Esophagus muscularis mucosa (tissue), 4 donors: ENCODE measurements around the gene CD7.

- PRO-cap, result no peak
- RAMPAGE, long total RNA, 4 experiments, result start-site peak on the minus strand in 2 of 4 experiments, at chr17:82317525-82317585 at its widest, 10 to 20 reads per replicate
Observed at GRCh38 chr17:82317373-82318039, at the start of gene CD7. TSS of gene CD7 (minus strand) at chr17:82317608.

- PRO-cap, result no peak
- RAMPAGE, long total RNA, 4 experiments, result no peak in any of the 4 experiments
Observed at GRCh38 chr17:82327948-82328297, 5.6 kb downstream of the SECTM1 start.

- PRO-cap, result no peak
- RAMPAGE, long total RNA, 4 experiments, result no peak in any of the 4 experiments
Observed at GRCh38 chr17:82330414-82330783, 3.2 kb downstream of the SECTM1 start.

DNA sequence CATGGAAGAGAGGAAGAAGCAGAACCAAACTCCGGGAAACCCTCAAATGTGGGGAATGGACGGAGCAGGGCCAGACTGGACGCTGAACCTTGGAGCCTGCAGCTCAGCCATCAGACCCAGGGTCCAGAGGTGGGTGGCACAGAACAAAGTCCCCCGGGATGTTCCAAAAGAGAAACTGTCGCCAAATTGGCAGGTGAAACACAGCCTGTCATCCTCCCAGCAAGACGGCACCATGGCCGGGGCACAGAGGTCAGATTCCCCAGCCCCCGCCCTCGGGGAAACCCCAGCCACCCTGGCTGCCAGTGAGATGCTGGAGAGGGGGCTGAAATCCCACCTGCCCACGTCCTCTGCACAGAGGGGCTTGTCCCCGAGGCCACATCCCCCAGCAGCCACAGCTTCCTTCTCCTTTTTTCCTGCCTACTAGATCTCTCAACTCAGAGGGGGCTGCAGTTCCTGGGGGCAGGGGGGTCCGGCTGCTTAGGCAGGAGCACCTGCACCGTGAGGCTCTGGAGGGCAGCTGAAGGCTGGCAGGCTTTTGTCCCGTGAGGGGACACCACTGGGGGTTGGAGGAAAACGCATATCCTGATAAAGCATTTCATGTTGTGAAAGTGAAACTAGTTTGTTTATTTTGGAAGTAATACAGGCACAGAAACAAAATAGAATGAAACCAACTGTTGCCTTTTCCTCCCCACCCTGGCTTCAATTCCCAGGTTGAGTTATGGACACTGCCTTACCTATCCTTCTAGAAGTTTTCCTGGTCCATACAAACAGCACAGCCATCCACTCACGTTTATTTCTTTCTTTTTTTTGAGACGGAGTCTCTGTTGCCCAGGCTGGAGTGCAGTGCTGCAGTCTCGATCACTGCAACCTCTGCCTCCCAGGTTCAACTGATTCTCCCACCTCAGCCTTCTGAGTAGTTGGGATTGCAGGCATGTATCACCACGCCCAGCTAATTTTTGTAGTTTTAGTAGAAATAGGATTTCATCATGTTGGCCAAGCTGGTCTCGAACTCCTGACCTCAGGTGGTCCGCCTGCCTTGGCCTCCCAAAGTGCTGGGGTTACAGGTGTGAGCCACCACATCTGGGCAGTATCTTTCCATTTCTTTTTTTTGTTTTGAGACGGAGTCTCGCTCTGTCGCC is 1.4 kb upstream of the SECTM1 start:
- PRO-cap, result no peak
- RAMPAGE, long total RNA, 4 experiments, result no peak in any of the 4 experiments

GRCh38 chr17:82367720-82368012 is 3.9 kb upstream of the UTS2R start:
- PRO-cap, result no peak
- RAMPAGE, long total RNA, 4 experiments, result no peak in any of the 4 experiments

DNA sequence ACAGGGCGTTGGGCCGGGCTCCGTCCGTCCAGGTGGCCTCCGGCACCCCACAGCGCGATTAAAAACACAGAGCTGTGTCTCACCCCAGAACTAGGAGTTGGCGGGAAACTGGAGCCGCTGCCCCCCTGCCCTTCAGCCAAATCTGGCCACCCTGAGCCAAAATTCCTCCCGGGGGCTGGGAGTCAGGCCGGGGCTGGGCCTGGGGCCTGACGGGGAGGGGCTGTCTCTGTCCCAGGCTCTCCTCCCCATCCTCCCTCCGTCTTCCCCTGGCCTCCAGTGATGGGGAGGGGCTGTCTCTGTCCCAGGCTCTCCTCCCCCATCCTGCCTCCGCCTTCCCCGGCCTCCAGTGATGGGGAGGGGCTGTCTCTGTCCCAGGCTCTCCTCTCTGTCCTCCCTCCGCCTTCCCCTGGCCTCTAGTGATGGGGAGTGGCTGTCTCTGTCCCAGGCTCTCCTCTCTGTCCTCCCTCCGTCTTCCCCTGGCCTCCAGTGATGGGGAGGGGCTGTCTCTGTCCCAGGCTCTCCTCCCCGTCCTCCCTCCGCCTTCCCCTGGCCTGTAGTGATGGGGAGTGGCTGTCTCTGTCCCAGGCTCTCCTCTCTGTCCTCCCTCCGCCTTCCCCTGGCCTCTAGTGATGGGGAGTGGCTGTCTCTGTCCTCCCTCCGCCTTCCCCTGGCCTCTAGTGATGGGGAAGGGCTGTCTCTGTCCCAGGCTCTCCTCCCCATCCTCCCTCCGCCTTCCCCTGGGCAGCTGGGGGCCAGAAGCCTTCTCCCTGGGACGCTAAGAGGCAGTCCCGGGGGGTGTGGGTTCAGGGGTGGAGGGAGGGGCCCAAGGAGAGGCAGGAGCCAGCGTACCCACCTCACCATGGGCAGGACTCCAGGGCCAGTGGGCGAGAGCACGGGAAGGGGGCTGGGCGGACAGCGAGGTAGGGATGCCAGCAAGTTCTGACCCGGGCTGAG is 14.5 kb downstream of the UTS2R start:
- PRO-cap, result no peak
- RAMPAGE, long total RNA, 4 experiments, result no peak in any of the 4 experiments

DNA sequence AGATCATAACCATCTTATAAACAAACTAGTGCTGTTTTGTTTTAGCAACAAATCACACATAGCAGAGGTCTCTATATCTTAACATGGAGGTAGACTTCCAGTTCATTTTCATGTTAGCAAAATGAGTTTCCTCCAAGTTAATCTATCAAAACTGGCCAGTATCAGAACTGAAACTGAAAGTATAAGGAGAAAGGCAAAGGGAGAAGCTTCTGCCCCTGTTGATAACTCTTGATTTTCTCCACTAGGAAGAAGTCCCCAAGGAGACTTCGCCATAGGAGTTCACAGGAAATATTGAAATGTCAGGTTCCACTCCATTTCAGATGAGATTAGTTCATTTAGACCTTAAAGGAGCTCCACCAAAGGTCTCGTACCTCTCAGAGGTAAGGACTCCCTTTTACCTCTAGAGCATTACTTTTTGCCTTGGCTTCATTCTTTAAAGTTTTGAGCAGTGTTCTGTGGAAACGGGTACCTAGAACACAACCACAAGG is 1.2 kb upstream of the OGFOD3 start:
- PRO-cap, result no peak
- RAMPAGE, long total RNA, 4 experiments, result no peak in any of the 4 experiments

DNA sequence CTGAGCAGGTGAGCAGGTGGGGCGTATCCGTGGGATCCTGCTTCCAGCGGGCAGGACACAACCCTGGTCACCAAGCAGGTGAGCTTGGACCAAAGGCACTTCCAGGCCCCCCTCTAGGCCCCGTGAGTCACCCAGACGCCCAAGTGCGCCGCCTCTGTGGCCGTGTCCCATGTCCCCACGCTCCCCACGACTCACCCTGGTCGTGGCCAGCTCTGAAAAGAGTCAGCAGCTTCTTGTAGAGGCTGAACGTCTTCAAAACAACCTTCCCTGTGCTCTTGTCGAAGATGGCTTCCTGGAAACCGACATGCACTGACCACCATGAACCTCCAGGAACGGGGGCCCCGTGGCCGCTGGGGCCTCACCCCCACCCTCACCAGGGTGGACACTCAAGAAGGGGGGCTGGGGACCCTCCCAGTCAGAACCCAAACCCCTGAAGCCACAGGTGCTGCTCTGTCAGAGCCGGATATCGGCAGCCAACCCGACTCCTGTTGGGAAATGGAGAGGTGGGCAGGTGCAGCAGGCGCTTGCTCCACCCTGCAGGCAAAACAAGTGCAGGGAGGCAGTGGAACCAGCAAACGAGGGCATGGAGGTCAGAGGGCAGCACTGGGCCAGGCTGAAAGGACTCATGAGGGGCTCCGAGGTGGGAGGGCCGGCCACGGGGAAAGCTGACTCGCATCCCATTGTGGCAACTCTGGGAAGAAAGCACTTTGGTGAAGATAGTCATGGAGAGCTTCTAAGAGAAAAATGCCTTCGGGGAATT is 4.7 kb downstream of the CYBC1 start:
- PRO-cap, result no peak
- RAMPAGE, long total RNA, 4 experiments, result no peak in any of the 4 experiments

DNA sequence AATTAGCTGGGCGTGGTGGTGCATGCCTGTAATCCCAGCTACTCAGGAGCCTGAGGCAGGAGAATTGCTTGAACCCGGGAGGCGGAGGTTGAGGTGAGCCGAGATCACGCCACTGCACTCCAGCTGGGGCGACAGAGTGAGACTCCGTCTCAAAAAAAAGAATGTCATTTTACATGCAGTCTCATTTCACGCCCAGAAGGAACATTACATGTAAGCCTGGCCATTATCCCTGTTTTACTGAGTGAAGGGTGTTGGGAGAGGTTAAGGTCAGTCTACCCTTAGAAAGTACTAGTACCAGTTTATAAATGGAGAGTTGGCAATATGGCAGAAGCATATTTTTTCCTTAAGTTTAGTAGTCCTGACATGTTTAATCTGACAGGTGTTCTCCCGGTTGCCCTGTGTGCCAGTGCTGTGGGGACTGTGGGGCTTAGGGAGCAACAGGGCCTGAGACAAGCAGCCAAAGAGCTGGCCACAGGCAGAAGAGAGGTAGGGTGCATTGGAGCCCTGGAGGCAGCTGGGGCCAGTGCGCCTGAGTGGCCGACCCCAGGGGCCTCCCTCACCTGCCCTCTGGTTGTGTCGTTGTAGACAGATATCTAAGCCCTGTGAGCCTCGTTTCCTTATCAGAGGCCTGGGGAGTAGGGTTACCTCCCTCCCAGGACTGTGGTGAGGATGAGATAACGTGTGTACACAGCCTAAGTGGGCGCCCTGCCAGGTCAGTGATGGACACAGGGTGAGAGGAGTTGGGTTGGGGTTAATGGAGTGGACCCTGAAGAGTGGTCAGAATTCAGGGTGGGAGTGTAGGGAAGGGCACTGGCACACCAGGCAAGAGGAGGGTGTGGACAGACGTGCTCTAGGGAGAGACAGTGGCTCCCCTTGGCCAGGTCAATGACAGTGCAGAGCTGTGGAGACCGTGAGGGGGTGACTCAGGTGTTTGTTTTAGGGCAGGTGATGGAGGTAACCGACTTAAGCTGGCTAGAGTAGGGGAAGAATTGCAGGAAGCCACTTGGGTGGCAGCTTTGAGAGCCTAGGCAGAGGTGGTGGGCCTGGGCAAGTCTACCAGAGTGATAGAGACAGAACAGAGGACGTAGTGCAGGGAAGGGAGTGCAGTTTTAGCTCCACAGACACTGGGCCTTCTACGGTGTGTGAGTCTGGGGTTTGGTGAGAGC is 3.3 kb downstream of the NARF start:
- PRO-cap, result no peak
- RAMPAGE, long total RNA, 4 experiments, result no peak in any of the 4 experiments

DNA sequence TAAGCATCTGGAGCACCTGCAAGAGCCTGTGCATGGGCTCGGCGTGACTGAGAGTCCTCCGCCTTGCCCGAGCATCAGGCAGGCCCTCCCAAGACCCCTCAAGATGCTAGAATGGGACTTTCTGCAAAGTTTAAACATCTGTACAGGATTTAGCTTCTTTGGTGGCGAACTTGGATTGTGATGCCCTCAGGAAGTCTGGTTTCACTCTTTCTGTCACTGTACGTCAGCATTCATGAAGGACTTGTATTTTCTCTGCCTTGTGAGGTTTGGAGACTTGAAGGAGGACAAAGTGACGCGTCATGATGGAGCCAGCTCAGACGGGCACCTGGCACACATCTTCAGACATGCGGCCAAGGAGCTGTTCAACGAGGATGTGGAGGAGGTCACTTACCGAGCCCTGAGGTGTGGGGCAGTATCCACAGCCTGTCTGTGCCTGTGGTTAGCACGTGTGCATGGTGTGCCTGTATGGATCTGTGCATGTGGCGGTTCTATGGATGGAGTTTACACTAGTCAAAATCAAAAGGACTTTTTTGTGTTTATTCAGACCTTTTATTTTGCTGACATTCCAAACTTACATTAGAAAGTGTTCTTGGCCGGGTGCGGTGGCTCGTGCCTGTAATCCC is 26.1 kb downstream of the NARF start:
- PRO-cap, result no peak
- RAMPAGE, long total RNA, 4 experiments, result no peak in any of the 4 experiments

DNA sequence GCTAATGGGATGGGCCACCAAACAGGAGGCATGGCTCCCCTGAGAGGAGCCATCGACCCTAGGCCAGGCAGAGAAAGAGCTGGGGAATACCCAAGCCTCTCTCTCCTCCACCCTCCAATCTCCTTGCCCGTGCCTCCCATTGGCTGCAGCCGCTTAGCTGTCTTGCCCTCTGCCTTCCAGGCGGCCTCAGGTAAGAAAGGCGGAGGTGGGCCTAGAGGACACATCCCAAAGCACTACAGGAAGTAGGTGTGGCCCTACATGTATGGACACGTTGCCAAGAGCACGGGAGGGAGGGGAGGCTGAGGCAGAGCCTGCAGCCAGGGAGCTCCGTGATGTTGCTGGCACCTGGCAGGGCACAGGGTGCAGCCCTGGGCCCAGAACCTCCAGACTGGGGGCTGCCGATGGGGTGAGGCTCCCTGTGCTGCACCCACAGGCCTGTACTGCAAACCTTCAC is 23.7 kb upstream of the FOXK2 start:
- PRO-cap, result no peak
- RAMPAGE, long total RNA, 4 experiments, result no peak in any of the 4 experiments

- PRO-cap, result no peak
- RAMPAGE, long total RNA, 4 experiments, result no peak in any of the 4 experiments
Observed at GRCh38 chr17:82560579-82561125, 41.1 kb downstream of the FOXK2 start.

DNA sequence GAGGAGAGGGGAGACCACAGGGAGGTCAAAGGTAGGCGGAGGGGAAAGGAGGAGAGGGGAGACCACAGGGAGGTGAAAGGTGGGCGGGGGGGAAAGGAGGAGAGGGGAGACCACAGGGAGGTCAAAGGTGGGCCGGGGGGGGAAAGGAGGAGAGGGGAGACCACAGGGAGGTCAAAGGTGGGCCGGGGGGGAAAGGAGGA is 62.0 kb downstream of the WDR45B start:
- PRO-cap, result no peak
- RAMPAGE, long total RNA, 4 experiments, result no peak in any of the 4 experiments

DNA sequence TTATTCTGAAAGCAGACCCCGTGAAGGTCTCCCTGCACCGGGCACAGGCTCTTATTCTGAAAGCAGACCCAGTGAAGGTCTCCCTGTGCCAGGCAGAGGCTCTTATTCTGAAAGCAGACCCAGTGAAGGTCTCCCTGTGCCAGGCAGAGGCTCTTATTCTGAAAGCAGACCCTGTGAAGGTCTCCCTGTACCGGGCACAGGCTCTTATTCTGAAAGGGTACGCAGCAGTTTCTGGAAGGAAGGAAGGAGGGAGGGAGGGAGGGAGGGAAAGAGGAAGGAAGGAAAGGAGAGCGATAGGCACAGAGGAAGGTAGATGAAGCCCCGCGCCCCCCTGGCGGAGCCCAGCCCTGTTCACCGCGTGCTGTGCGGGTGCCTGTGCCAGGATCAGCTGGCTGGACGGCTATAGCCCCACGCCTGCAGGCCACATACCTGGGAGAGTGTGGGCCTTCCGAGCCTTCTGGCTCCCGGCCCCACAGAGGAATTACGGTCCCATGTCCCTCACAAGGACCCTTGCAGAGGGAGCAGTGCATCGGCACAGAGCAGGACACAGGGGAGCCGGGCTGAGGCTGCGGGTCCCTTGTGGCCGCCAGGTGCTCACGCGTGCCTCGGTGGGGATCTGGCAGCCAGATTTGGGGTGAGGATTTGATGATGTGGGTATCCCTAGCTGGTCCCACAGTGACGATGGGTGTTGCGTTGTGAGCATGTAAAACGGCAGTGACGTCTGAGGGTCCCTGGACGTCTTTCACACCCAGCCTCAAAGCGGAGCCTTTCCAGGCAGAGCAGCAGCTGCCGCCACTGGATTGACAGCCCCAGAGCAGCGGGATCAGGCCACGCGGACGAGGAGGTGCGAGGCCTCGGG is 54.9 kb downstream of the WDR45B start:
- PRO-cap, result unidirectional peak, plus-strand start at position 256 of the sequence
- RAMPAGE, long total RNA, 4 experiments, result no peak in any of the 4 experiments

DNA sequence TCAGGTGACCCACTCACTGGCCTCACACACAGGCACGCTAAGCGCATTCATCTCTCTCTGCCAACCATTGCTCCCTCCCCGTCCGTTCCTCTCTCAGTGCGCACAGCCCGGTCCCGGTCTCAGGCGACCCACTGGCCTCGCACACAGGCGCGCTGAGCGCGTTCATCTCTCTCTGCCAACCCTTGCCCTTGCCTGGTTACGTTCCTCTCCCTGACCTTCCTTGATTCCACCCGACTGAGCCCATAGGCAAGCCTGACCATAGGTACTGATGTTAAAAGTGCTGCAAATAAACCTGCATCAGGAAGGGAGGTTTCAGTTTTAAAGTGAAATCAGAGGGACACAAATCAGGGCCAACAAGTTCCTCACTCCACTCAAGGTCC is 20.7 kb downstream of the WDR45B start:
- PRO-cap, result no peak
- RAMPAGE, long total RNA, 4 experiments, result no peak in any of the 4 experiments

GRCh38 chr17:82752401-82752937 is 604 bp downstream of the TBCD start:
- PRO-cap, result no peak
- RAMPAGE, long total RNA, 4 experiments, result no peak in any of the 4 experiments

DNA sequence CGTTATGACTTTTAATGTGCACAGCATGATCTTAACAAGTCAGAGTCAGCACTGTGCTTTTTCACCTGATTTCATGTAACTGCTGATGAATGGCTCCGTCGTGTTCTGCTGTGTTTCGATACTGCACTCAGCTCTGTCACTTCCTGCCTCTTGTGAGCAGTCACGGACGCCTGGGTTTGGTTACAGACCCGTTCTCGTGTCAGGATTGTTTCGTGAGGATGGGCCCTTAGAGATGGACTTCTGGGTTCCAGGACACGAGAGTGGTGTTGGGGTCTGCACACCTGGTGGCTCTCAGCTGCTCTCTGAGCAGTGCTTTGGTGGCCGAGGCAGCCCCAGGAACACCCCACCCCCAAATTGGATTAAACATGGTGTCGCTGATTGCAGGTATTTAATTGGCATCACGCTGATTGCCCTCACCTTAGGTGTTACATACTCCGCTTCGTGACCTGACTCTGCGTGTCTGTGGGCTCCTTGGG is 24.7 kb downstream of the TBCD start:
- PRO-cap, result no peak
- RAMPAGE, long total RNA, 4 experiments, result no peak in any of the 4 experiments

- PRO-cap, result no peak
- RAMPAGE, long total RNA, 4 experiments, result start-site peak on the plus strand in 2 of 4 experiments, at chr17:82859587-82859713 at its widest, 9 to 14 reads per replicate
Observed at GRCh38 chr17:82859337-82859880, 19.6 kb upstream of the ZNF750 start.

DNA sequence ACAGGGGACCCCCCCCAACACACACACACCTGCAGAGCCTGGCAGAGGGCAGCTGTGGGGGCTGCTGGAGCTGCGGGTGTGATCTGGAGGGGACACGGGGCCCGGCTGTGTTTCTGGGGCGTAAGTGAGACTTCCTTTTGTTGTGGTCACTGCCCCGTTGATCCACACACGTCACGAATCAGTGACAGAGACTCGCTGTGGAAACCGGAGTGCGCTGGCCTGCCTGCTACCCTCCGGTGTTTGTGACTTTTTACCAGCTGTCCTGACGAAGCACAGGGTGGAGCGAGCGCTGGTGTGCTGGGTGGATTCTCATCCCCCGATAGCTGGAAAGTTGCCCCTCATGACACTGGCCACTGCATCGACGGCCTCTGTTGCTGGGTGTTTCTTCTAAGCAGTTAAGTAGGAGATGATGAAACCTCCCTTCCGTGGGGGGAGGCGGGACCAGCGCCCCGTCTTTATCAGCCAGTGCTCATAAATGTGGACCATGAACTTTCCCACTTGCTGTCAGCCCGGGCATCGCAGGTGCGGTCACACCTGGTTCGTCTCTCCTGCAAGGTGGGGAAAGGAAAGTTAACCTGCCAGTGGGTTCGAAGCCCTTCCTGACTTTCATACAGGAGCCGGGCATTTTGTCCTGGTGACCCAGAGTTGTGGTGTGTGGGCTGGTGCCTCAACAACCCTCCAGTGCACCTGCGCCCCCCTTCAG is 2.4 kb downstream of the METRNL start:
- PRO-cap, result bidirectional peak, plus-strand start at position 187 of the sequence, minus-strand start at position 115 of the sequence; bidirectional peak, plus-strand start at position 245 of the sequence, minus-strand start at position 242 of the sequence; unidirectional peak, minus-strand start at position 373 of the sequence
- RAMPAGE, long total RNA, 4 experiments, result no peak in any of the 4 experiments

DNA sequence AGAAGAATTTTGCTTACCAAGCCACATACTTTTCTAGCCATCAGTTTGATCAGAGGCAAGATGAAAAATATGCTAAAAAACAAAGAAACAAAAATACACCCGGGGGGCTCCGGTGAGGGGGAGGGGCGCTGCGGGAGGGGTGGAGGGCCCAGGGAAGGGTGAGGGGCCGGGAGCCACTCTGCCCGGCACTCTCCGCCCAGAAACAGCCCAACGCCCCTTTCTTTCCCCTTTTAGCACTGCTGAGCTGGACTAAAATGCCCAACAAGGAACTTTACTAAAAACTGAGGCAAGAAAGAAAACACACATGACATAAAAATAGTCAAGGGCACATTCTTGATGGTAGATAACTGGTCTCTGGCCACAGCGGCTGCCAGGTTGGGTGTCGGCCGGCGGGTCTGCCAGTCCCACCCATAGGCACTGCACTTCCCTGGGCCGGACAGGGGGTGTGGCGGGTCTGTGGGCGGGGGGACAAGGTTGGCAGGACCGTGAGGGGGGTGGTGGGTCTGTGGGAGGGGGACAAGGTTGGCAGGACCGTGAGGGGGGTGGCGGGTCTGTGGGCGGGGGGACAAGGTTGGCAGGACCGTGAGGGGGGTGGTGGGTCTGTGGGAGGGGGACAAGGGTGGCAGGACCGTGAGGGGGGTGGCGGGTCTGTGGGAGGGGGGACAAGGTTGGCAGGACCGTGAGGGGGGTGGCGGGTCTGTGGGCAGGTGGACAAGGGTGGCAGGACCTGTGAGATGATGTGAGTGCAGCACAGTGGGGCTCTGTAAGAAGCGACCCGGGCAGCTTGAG is 20.9 kb downstream of the METRNL start:
- PRO-cap, result no peak
- RAMPAGE, long total RNA, 4 experiments, result no peak in any of the 4 experiments